ENCODE data around the genes POLR2H and AHSG.

DNA sequence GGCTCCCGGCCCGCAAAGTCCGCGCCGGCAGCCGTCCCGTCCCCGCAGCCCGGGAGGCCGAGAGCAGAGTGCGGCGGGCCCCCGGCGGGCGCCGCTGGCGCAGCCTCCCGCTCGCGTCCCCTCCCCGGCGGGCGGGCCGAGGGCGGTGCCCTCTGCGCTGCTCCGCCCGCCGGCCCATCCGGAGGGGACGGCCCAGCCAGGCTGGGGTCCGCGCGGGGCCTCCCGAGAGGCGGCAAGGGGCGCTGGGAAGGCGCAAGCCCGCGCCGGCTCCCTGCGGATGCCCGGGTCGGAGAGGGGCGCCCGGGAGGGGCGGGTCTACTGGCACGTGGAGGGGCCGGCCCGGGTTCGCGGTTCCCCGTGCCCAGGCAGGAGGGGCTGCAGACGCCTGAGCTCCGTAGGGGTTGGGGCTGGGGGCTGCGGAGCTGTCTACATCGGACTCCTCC, at the start of gene POLR2H:
POLR2H (plus strand) TSS at position 177 of the 443 bp plus-strand sequence.
- PRO-cap: bidirectional peak, plus-strand start at position 204 of the sequence, minus-strand start at position 54 of the sequence

DNA sequence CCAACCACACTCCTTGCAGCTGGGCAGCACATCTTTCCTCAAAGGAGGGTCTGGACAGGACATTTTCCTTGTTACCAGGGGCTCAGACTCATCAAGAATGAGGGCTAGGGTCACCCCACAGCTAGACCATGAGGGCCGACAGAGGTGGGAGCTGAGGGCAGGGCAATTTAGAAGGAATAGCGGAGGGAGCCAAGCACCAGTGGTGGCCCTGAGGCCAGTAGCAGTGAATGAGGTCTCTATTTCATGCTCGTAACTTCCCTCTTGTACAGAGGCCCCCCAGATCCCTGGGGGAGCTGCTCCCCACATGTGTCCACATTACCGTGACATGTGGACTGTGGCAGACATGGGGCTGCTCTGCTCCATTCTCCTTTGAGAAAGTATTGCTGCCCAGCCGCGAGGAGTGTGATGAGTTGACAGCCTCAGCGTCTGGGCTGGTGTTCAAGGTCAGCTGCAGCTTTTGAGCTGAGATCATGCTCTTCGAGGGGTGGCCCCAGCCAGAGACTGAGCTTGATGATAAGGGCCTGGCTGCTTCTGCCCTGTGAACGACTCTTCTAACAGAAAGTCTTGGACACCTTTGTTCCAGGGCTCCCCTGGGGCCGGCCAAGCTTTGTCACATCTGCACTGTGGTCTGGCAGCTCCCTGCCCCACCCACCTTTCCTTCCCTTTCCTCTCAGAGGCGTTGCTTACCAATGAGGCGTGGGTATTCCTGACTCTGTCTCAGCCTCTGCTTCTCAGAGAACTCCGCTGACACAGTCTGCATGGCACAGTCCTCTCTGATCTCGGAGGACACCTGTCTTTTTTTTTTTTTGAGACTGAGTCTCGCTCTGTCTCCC, 86.5 kb downstream of the CHRD start:
- PRO-cap: no peak

DNA sequence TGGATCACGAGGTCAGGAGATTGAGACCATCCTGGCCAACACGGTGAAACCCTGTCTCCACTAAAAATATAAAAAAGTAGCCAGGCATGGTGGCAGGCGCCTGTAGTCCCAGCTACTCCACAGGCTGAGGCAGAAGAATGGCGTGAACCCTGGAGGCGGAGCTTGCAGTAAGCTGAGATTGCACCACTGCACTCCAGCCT, 42.1 kb upstream of the EPHB3 start:
- PRO-cap: no peak

GRCh38 chr3:184558767-184559739, 2.5 kb upstream of the EPHB3 start:
- PRO-cap: no peak

GRCh38 chr3:185387893-185388697, 25.2 kb downstream of the MAP3K13 start:
- PRO-cap: no peak

- PRO-cap: no peak
Measured at GRCh38 chr3:185561961-185562520, 9.7 kb upstream of the LIPH start.

GRCh38 chr3:185645986-185646459, 59.9 kb downstream of the SENP2 start:
- PRO-cap: no peak

DNA sequence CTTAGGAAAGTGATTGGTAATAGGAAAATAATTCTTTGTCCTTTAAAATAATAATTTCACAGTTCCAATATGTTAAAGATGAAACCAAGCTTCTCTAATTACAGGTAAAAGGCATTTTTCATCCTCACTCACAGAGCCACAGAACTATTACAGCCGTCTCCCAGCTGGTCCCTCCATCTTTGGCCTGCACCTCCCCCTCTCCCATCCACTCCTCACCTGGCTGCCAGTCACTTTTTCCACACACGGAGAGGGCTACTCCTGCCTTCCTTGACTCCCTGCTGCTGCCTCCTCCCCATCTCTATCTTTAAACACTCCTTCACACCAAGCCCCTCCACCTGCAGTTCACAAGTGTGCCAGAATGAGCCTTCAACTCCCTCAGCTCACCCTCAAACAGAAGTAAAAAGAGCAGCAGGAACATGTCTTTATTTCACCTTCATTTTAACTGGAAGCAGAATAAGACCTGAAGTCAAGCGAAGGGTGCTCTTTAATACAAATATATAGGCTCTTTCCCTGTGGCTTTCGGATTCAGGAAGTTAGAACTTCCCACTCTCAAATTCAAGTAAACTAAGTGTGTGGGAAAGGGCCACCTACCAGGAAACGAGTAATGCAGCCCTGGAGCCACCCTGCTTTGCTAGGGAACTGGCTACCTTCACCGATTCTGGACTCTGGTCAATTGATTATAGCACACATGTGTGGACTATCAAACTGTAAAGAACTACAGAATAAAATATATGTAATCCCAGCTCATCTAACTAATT, 116.5 kb downstream of the SENP2 start:
- PRO-cap: no peak

GRCh38 chr3:185732473-185733423, 92.1 kb downstream of the IGF2BP2 start:
- PRO-cap: no peak

DNA sequence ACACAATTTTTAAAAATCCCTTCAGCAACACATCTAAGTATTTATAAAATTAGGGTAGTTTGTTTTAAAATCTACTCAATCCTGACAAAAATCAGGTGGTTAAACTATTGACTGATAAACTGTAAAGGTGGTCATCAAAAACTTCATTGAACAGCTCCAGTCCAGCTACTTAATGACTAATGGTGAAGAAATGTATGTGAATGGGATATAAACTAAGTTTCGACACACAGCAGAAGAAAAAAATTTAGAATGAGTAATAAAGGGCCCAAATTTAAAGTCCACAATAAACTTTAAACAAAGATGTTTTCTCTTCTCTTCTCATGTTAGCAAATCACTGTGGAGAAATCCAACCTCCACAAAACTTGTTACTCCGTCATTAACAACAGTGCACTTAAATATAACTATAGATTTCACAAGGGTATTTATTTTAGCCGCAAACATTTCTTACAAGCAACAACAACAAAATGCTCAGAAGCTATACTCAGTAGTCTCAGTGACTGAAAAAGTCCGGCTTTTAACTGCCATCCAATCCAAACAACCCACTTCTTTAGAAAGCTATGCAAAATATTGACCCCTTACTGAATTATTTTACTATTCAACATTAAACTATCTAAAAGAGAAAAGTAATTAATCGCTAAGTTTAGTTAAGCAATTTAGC, 2.6 kb downstream of the IGF2BP2 start:
- PRO-cap: no peak

GRCh38 chr3:185943143-185943769, 5.4 kb upstream of the TRA2B start:
- PRO-cap: no peak

GRCh38 chr3:186360714-186361228, 1.3 kb downstream of the DGKG start:
- PRO-cap: unidirectional peak, plus-strand start at chr3:186360956

DNA sequence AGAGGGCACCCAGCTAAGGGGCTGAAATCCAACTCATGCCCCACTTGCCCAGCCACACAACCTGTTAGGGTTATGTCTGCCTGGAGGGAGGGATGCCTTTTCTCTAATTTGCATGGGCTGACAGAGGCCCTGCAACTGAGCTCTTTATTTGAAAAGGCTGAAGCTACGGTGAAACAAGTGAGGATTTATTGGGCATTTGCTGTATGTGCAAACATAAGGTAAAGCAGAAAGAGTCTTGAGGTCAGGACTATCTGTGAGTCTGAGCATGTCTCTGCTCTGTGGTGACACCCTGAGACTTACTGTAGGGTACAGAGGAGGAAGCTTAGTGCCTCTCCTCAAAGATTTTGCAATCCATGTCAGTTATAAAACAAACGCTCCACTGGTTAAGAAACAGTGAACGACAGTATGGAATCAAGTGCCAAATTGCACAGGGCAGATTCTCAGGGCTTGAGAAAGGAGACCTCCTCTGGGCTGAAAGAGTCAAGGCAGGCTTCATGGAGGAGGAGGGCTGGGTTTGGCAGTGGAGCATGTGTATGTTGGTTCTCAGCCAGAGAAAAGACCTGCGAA, 3.1 kb upstream of the DGKG start:
- PRO-cap: no peak

DNA sequence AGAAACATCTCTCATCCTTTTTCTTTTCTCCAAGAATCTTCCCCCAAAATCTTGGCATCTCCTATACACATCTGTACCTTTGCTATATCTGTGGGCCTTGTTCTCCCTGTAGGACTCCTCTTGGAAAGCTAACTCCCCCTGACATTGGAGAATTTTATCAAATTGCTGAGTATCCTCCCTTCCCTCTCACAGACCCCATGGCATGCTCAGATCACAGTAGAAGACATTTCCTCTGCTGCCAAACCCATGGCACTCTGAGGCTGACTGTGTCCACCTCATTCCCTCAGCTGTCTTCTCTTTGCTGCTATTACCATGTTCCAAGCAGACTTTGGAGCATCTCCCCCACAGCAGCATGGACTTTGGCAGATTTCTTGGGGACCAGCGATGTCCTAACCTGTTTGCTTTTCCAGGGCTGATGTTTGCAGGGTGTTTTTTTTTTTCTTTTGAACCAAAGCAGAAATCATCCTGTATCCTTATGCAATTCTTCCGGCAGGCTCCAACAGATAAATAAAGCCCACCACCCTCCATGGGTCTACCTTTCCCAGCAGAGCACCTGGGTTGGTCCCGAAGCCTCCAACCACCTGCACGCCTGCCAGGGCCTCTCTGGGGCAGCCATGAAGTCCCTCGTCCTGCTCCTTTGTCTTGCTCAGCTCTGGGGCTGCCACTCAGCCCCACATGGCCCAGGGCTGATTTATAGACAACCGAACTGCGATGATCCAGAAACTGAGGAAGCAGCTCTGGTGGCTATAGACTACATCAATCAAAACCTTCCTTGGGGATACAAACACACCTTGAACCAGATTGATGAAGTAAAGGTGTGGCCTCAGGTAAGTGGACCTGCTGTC, at the start of gene AHSG:
AHSG (plus strand) TSS at position 533 of the 845 bp plus-strand sequence.
- PRO-cap: no peak

- PRO-cap: no peak
Measured at GRCh38 chr3:186808797-186809158, 2.5 kb upstream of the RFC4 start.

GRCh38 chr3:186826558-186827374, 15.7 kb upstream of the ADIPOQ start:
- PRO-cap: no peak

GRCh38 chr3:186942137-186942742, 11.9 kb downstream of the ST6GAL1 start:
- PRO-cap: no peak

DNA sequence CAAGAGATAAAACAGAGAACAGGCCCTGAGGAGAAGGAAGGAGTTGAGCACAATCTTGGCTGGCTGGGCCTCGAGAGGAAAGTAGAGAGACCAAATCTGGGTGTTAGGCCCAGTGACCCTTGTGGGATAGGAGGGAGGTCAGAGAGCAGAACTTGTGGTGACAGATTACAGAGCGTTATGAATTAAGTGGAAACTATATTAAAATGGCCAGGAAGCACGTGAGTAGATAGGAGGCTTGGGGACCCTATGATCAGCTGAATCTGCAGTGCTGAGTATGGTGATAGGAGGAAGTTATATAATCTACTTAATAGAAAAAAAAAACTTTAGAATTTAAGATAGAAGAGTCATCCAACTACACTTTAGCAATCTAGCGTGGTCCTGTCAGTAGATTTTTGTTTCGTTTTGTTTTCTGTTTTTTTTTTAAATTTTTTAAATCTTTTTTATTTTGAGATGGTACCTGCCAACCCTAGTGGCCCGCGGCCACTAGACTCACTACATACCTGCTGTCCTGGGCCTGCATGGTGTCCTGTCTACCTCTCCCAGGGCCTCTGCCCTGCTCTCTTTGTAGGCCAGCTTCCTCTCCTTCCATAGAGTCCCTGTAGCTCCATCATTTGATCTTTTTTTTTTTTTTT, 30.1 kb downstream of the ST6GAL1 start:
- PRO-cap: no peak

GRCh38 chr3:187019508-187020098, 89.3 kb downstream of the ST6GAL1 start:
- PRO-cap: no peak

GRCh38 chr3:187041781-187042662, 97.3 kb downstream of the RPL39L start:
- PRO-cap: no peak